Tibial nerve (tissue), 3 donors: ENCODE measurements around the gene CCNB2.

DNA sequence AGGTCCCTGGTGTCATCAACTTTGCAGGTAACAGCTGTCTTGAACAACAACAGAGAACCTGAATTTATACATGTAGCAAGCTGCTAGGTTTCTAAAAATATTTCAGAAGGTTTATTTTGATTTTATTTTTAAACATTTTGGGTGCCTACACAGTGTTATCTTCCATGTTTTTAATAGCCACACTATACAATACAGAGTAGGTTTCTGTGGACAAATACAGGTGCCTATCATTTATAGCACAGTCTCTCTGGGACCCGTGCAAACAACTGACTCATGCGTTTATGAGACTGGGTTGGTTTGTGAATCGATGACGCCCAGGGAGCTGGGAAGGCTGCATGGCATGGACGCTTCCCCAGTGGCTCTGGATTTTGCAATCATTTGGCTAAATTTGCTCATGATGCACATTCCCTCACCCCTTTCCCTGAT lies 50.9 kb downstream of the CGNL1 start:
- PRO-cap = no peak
- RAMPAGE, long total RNA, 3 experiments = no peak in any of the 3 experiments

DNA sequence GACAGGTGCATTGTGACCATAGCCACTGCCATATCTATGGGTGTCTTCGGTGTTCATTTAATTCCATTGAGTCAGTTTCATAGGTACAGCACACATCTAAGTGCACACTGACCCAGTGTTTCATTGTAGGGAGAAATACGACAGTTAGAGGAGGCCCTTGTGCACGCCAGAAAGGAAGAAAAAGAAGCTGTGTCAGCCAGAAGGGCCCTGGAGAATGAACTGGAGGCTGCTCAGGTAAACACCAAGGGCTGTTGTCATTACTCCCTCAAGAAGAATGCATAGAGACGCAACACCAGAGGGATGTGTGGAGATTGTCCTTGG lies 73.5 kb upstream of the MYZAP start:
- PRO-cap = no peak
- RAMPAGE, long total RNA, 3 experiments = start-site peak on the plus strand in 1 of 3 experiments, centred at position 216 of the sequence, 20 reads per replicate

DNA sequence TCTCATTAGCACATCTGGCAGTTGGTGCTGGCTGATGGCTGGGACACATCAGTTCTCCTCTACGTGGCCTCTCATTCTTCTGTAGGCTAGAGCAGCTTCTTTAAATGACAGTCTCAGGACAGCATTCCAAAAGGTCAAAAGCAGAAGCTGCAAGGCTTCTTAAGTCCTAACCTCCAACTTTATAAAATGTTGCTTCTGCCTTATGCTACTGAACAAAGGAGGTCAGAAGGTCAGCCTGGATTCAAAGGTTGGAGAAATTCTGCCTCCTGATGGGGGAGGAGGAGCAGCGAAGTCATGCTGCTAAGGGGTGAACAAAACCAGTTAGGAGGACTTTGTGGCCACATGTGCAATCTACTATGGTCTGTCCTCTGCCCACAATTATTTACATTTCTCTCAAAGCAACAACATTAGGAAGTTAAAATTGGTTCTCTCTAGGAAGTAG lies 144.1 kb downstream of the AQP9 start:
- PRO-cap = no peak
- RAMPAGE, long total RNA, 3 experiments = no peak in any of the 3 experiments

GRCh38 chr15:58297523-58297959 lies 134.2 kb upstream of the LIPC start:
- PRO-cap = no peak
- RAMPAGE, long total RNA, 3 experiments = no peak in any of the 3 experiments

DNA sequence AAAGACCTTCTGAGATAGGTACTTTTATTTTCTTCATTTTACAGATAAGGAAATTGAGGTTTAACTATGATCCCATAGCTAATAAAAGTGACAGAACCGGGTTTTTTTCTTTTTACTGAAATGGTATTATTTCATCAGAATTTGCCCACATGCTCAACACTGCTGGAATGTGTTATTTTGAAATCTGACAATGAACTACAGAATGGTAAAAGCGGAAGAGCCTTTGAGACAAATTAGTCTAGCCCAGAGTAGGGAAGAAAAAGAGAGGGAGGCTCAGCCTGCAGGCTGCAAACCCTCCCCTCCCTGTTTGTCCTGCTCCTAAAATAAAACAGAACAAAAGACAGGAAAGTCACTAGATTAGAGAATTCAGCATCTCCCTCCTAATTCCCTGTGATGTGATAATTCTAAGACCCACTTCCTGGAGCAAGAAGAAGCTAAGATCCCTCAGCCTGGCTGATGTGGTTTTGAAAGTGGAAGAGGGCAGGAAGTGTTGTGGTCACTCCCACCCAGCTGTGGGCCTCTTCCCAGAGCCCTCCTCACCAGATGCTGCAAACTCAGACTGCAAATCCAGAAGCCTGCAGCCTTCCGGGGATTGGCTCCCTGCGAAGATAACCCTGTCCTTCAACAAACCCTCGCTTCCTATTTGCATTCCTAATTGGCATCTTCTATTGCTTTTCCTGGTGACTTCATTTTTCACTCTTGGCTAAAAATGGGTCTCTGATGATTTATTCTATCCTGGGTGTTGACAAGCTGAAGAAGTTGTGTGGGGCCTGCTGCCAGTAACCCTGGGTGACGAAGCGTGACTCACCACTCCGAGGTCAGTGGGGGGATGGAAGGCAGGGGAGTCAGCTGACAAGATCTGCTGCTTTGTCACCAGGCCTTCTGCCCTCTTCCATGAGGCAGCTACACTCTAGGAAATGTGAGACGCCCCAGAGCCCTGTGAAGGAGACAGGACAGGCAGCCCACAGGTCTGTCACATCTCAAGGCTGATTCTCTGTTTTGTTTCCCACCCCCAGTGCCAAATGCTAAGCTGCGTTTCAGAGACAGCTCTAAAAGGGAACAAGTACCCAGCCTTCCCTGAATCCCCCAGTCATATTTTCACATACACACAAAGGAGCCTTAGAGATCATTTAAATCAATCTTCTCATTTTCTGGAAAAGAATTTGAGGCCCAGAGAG lies 99.9 kb upstream of the LIPC start:
- PRO-cap = bidirectional peak, plus-strand start at position 753 of the sequence, minus-strand start at position 466 of the sequence
- RAMPAGE, long total RNA, 3 experiments = no peak in any of the 3 experiments

DNA sequence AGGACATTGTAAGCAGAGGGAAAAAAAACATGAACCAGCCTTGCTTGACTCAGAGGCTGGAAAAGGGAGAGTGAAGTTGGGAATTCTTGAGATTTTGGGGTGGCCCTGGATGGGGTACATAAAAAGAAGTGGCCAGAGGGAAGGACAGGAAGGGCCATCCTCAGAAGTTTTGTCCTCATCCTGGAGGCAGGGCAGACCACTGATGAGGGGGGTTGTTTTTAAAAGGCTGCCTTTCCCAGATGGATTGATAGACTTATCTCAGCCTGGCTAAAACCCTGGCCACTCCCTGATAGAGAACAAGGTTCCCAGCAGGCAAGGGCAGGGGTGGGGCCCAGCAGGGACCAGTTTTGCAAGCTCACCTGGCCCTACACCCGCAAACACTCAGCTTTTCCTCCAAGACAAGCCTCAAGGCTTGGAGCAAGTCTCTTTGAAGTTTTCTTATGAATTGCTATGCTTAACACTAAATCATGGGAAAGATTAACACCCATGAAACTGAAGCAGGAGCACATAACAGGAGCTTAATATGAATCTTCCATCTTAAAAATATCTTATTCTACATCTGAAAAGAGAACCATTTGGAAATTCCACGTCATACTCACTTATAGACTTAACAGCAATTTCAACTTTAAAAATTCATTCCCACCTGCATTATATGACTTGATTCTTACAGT lies 9.1 kb downstream of the LIPC start:
- PRO-cap = no peak
- RAMPAGE, long total RNA, 3 experiments = no peak in any of the 3 experiments

- PRO-cap = no peak
- RAMPAGE, long total RNA, 3 experiments = no peak in any of the 3 experiments
These were observed 27.9 kb downstream of the LIPC start for GRCh38 chr15:58459496-58460272.

DNA sequence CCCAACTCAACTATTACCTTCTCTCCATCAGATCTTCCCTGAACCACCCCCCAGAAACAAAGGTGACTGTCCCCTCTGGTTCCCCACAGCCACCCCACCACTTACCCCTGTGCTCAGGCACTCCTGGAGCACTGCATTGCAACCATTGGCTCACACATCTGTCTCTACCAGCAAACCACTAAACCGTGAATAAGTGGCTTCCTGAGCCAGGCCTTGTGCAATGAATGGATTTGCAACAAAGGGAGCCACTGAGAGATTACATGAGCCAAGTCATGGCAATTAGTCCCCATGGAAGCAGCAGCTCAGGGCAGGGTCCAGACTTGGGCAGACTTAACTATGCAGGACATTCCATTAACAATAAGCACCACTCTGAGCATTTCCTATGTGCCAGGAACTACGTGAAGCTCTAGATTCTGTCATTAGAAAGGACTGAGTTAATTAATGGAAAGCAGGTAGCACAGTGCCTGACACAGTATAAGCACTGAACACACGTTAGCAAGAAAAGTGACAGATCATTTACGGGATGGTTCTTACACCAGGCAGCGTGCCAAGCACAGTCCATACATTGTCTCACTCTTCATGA lies 43.8 kb downstream of the LIPC start:
- PRO-cap = no peak
- RAMPAGE, long total RNA, 3 experiments = no peak in any of the 3 experiments

- PRO-cap = no peak
- RAMPAGE, long total RNA, 3 experiments = no peak in any of the 3 experiments
These were observed 121.9 kb downstream of the ADAM10 start for GRCh38 chr15:58627572-58628101.

DNA sequence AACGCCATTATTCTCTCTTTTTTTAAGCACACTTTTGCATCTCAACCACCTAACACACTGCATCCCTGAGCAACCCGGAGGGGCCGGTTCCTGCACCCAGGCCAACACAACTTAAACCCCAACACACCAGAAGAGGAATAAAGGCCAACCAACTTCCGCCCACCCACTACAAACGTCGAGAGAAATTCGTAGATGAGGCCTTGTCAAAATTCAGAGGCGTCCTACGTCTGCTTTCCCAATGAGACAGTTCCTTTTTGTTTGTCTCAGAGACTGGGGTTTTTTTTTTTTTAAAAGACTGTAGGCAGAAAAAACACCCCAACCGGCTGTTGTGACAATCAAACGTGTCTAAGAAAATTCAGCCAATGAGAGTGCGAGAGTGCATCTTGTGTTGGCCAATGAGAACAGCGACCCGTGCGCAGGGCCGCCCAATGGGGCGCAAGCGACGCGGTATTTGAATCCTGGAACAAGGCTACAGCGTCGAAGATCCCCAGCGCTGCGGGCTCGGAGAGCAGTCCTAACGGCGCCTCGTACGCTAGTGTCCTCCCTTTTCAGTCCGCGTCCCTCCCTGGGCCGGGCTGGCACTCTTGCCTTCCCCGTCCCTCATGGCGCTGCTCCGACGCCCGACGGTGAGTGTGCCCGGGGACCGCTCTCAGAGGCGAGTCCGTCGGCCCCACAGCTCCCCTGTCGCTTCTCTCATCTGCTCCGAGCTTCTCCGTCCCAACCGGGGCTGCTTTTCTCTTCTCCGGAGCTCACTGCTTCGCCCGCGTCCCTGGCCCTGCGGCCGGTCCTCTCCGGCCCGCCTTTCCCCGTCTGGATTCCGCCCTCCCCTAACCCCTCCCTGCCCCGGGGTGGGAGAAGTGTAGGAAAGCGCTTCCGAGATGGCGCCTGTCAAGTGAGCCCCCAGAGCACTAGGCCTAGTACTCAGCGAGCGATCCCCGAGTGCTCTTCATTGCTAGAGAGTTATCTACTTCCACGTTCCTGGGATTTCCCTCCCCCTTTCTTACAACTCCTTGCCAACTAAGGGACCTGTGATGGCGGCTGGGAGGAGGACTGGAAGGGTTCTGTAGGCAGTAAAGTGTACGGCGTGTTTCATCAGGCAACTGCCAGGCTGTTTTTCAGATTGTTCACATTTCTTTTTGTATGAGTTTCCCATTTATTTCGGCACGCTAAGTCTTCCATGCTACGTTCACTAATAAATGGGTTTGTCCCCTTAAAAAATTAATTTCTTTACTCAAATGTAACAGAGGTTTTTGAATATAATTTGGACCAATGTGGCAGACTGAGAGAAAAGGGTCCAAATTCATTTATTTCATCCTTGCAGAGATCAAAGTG lies at the start of gene CCNB2:
Gene CCNB2 (plus strand): TSS at position 480 of the 1,332 bp plus-strand sequence.
- PRO-cap = bidirectional peak, plus-strand start at position 480 of the sequence, minus-strand start at position 237 of the sequence
- RAMPAGE, long total RNA, 3 experiments = no peak in any of the 3 experiments

DNA sequence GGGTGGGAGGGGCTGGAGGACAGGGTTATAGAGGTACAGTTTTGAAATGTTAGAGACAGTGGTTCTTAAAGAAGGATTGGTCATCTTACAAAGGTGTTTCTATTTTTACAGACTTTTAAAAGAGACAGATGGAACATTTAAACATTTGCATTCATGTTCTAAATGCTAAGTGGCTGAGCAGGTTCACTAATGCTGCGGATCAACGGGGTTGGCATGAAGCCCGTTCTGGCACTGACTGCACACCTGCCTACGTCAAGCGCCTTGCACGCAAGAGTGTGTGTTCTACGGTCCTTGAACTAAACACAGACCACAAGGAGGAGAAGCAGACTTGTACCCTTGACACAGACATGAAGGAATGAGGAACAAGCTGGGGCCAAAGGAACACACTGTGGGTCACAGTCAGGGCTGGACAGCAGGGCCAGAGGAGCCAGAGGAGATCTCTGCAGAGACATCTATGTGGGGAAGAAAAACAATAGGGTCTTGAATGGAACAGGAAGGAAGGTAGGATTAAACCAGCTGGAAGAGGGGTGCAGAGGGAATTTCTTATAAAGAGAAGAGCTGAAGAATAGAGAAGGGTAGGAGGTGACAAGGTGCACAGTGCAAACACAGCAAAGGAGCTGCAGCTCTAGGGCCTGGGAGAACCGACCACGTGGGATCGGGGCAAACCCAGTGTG lies 47.9 kb upstream of the LDHAL6B start:
- PRO-cap = no peak
- RAMPAGE, long total RNA, 3 experiments = no peak in any of the 3 experiments

GRCh38 chr15:59173684-59174625 lies 32.7 kb upstream of the LDHAL6B start:
- PRO-cap = no peak
- RAMPAGE, long total RNA, 3 experiments = start-site peak on the minus strand in 1 of 3 experiments, at chr15:59173841-59173899 at its widest, 28 reads per replicate

DNA sequence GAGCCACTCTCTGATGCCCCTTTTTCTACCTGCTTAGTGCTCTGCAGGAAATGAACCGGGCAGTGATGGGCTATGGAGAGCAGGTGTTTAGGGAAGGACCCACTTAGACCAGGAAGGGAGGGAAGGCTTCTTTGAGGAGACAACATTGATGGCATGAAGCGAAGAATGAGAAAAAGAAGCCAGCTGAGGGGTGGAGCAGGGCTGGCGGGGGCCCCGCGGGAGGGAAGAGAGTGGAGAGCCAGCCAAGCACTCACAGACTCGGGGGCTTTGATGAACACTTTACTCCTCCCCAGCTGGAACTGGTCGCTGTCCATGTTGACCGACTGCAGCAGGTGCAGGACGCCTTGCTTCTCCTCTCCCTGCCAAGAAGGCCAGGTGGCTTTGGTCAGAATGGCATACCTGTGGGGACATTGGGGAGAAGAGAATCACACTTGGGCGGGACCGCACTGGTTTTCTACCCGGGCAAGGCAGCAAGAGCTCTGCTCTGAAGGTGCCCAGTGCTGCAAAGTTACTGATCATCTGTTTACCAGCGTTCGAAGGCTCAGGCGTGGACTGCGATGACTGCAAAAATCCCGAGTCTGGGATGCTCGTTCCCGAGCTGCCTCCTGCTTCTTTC lies 28.4 kb upstream of the LDHAL6B start:
- PRO-cap = no peak
- RAMPAGE, long total RNA, 3 experiments = no peak in any of the 3 experiments

DNA sequence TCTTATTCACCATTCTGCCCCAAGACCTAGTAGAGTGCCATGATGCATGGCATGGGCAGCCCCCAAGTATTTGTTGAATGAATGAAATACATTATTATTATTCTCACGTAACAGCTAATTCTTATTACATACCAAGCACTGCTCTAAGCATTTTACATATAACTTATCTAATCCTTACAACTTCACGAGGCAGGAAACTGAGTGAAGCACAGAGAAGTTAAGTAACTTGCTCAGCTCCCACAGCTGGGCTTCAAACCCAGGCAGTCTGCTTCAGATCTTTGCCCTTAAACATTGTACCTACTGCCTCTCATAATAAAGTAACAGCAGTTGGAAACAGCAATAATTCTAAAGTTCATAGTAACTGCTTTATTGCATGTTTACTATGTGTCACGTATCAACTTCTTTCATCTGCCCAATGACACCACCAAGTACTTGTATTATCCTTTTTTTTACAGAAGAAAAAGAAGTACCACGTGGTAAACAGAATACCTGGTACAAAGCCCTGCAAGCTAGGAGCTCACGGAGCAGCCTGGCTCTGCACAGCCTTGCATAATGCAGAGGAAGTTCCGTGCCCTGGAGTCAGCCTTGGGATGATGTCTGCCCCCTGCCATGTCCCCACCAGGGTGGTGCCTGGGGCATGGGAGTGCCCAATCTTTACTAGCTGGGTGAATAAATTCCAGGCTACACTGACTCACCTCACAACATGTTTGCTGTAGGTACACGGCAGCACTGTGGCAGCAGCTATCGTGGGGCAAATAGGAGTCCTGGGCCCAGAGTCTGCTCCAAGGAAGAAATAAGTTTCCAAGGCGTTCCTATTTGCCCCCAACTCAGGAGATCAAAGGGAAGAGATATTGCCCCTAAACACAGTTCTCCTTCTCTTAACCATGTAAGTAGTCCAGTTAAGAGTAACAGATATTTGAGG lies 77.1 kb downstream of the LDHAL6B start:
- PRO-cap = no peak
- RAMPAGE, long total RNA, 3 experiments = no peak in any of the 3 experiments

DNA sequence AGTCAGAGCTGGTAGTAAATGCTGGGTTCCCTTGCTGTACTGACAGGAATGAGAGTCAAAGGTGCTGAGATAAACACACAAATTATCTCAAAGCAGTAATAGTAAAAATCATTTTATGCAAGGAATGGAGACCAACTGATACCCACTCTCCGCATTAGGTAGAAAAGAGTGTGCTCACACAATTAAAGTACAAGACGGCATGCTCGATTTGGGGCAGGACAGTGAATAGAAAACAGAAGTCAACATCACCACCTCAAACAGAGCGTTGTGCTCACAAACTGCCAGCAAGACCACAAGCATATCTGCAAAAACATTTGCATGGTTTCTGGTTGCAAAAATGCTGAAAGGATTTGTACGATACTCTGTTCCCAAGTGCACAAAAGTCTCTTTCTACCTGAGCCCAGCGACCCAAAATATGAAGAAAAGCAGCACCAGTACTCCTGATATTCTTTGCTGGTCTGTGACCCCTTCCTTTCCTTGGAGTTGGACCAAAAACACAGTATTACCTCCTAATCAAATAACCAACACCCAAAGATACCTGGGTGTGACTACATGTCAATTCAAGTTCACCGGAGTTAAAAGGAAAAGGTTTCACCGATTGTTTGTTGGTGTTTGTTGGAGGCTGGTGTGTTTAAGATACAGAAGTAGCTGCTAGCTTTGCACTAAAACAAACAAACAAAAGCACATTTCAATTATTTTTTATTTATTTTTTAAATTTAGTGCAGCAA lies 81.7 kb downstream of the MYO1E start:
- PRO-cap = no peak
- RAMPAGE, long total RNA, 3 experiments = no peak in any of the 3 experiments

DNA sequence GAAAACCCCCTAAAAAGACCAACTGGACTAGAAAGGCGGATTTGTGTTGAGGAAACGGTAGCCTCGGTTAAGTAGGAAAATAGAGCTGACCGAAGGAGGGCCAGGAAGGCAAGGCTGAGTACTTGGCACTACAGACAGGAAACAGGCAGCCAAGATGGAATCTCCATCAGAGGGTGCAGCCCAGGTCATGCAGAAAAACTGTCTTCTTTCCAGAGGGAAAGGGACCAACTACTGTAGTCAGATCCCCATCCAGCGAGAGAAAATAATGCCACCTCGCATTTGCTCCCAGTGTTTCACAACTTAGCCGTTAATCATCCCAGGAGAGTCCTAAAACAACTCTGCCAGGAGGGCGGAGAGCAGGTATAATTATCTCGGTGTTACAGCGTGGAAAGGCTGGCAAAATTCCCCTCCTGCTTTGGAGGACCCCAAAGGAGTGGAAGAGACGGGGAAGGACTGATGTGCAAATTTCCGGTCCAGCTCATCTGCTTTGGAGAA lies 77.3 kb downstream of the MYO1E start:
- PRO-cap = no peak
- RAMPAGE, long total RNA, 3 experiments = no peak in any of the 3 experiments

- PRO-cap = no peak
- RAMPAGE, long total RNA, 3 experiments = start-site peak on the minus strand in 1 of 3 experiments, at chr15:59310174-59310185 at its widest, 6 reads per replicate
These were observed 62.7 kb downstream of the MYO1E start for GRCh38 chr15:59309864-59310522.

DNA sequence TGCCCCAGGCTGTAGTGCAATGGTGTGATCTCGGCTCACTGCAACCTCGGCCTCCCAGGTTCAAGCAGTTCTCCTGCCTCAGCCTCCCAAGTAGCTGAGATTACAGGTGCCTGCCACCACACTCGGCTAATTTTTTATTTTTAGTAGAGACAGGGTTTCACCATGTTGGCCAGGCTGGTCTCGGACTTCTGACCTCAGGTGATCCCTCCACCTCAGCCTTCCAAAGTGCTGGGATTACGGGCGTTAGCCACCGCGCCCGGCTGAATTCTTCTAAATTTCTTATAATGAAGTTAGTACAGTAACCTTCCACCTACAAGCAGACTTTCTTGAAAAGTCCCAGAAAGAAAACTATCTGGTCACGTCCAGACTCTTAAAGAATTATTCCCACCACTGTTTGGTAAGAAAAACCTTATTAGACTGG lies 7.6 kb downstream of the MYO1E start:
- PRO-cap = no peak
- RAMPAGE, long total RNA, 3 experiments = start-site peak on the minus strand in 1 of 3 experiments, centred at position 305 of the sequence, 37 reads per replicate

DNA sequence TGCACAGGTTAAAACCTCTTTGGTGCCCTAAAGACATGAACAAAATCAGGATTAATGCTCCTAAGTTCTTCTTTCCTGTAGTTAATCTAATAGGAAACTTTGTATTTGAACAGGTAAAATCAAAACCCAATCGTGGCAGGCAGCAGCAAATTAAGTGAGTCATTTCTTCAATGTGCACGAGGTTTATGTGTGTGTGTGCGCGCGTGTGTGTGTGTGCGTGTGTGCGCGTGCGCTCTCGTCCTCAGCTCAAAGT lies 851 bp downstream of the FAM81A start:
- PRO-cap = no peak
- RAMPAGE, long total RNA, 3 experiments = no peak in any of the 3 experiments

DNA sequence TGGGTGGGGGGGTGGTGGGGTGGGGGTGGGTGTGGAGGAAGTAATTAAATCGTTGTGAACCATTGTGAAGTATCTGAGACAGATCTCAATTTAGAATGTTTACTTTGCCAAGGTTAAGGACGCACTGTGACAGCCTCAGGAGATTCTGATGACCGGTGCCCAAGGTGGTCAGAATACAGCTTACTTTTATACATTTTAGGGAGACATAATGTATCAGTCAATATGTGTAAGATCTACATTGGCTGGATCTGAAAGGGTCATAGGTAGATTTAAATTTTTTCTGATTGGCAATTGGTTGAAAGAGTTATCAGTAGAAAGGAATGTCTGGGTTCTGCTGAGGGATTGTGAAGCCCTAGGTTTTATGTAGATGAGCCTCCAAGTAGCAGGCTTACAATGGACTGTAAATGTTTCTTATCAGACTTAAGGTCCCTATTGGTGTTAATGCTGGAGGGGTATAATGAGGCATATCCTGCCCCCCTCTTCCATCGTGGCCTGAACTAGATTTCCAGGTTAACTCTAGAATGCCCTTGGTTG lies 61.9 kb upstream of the GCNT3 start:
- PRO-cap = no peak
- RAMPAGE, long total RNA, 3 experiments = no peak in any of the 3 experiments